Peripheral blood mononuclear cell (primary cell): ENCODE measurements around the gene FRMPD2.

- PRO-cap, 8 experiments = peak in 8 of 8 experiments; most common plus-strand start chr10:45001550 (in 1); most common minus-strand start chr10:45001578 (in 6)
These were observed 865 bp downstream of the ZNF22 start for GRCh38 chr10:45001412-45002164.

GRCh38 chr10:45419665-45420318 is 45.8 kb downstream of the ALOX5 start:
- PRO-cap, 8 experiments = no peak in any of the 8 experiments

DNA sequence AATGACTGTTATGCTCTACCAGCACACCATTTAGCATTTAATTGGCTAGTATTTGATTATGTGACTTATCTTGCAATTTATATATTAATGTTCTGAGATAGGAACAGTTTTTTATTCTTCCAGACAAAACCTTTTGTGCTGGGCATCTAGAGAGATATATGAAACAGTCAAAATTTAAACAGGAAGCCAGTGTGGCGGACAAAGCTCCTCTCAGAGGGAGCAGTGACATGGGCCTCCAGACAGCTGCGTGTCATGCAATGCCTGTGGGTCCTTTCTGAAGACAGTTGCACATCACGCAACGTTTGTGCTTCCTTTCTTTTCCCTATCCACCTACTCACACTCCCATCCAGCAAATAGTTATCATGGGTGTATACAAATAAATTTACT is 74.7 kb downstream of the MARCHF8 start:
- PRO-cap, 8 experiments = no peak in any of the 8 experiments

DNA sequence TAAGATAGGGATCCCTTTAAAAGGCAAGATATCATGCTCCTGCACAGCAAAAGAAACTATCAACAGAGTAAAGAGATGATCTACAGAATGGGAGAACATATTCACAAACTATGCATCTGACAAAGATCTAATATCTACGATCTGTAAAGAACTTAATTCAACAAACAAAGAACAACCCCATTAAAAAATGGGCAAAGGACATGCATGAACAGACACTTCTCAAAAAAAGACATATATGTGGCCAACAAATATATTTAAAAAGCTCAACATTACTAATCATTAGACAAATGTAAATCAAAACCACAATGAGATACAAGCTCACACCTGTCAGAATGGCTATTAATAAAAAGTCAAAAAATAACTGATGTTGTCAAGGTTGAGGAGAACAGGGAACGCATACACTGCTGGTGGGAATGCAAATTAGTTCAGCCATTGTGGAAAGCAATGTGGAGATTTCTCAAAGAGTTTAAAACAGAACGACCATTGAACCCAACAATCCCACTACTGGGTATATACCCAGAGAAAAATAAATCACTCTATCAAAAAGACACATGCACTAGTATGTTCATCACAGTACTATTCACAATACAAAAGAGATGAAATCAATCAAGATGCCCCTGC is 19.2 kb downstream of the ZFAND4 start:
- PRO-cap, 8 experiments = no peak in any of the 8 experiments

DNA sequence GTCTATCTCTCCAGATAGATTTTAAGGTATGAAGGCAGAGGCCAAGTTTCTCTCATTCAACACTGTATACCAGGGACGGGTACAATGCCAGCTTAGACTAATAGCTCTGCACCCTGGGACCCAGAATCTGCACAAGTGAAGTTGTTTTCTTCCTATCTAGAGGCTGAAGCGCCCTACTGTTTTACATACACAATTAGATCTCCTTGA is 929 bp upstream of the TIMM23 start:
- PRO-cap, 8 experiments = peak in 4 of 8 experiments; most common minus-strand start position 137 of the sequence (in 3)

GRCh38 chr10:45993763-45994091 is 21.4 kb downstream of the TIMM23 start:
- PRO-cap, 8 experiments = peak in 2 of 8 experiments; most common plus-strand start chr10:45993947 (in 2)

- PRO-cap, 8 experiments = no peak in any of the 8 experiments
These were observed 9.6 kb downstream of the NCOA4 start for GRCh38 chr10:46020733-46021281.

- PRO-cap, 8 experiments = no peak in any of the 8 experiments
These were observed 1.6 kb upstream of the NCOA4 start for GRCh38 chr10:46031998-46032374.

GRCh38 chr10:46284340-46285357 is 2.1 kb upstream of the ANTXRL start:
- PRO-cap, 8 experiments = peak in 8 of 8 experiments; most common plus-strand start chr10:46284721 (in 6); most common minus-strand start chr10:46284623 (in 7)

- PRO-cap, 8 experiments = no peak in any of the 8 experiments
These were observed 6.6 kb upstream of the ANXA8L1 start for GRCh38 chr10:46368965-46369348.

DNA sequence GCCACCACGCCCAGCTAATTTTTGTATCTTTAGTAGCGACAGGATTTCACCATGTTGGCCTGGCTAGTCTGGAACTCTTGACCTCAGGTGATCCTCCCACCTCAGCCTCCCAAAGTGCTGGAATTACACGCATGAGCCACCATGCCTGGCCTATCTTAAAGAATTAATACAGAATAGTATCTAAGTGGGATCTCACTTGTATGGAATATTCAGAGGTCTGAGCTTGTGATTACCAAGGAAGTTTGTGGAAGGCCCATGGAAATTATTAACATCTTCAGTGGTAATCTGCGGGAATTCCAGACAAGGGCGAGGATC is 16.8 kb downstream of the GPRIN2 start:
- PRO-cap, 8 experiments = no peak in any of the 8 experiments

DNA sequence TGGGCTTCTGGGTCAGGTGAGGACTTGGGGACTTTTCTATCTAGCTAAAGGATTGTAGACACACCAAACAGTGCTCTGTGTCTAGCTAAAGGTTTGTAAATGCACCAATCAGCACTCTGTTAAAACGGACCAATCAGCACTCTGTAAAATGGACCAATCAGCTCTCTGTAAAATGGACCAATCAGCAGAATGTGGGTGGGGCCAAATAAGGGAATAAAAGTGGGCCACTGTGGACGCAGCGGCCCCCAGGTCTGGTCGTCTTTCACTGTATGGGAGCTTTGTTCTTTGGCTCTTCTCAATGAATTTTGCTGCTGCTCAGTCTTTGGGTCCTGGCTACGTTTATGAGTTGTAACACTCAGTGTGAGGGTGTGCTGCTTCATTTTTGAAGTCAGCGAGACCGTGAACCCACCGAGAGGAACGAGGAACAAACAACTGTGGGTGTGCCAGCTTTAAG is 171.1 kb downstream of the PTPN20 start:
- PRO-cap, 8 experiments = no peak in any of the 8 experiments

DNA sequence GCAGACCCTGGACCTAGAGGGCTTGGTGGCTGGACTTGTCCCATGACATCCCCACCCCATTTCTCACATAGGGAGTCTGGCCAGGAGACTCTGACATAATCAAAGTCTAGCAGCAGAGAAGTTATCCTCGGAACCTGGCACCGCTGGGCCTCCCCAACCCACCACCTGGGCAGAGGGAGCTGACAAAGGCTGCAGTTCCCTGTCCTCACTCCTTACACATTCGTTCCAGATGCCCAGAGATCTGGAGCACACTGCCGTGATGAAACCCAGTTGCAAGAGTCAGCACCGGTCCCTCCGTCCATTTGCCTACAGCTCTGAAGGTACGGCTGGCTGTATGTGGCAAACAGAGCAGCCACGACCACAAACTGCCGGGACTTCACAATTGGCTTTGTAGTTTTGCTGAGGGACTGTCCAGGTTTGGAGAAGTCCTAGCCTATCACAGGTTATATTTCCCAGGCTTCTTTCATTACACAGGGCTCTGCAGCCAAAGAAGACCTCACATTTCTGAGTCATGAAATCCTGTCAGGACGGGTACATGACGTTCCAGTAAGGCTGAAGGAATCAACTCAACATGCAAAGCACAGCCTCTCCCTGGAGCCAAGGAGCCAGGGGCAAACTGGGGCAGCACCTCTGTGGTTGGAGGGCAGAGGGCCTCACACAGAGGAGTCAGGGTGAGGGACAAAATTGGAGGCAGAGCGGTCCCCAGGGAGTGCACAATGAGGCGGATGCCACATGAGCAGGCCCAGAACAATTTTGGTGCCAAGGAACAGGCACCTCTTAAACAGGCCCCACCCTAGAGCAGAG is 116.5 kb upstream of the GDF10 start:
- PRO-cap, 8 experiments = no peak in any of the 8 experiments

- PRO-cap, 8 experiments = no peak in any of the 8 experiments
These were observed 56.8 kb downstream of the SYT15B start for GRCh38 chr10:47706560-47706985.

DNA sequence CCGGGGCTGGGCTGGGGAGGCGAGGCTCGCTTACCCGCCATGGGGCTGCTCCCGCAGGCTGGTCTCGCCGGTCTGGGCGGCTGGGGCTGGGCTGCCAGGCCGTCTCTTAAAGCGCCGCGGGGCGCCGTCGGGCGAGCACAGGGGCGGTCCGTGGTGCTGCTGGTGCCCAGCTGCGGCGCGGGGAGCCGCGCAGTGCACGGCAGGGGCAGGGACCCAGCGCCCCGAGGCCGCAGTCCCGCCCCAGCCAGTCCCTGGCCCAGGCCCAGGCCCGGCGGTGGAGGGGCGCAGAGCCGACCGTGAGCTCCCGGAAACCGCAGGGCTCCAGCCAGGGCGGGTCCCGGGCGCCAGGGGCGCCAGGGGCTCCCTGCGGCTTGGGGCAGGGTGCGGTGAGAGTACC is 794 bp downstream of the SYT15B start:
- PRO-cap, 8 experiments = no peak in any of the 8 experiments

- PRO-cap, 8 experiments = no peak in any of the 8 experiments
These were observed 131.1 kb upstream of the FAM25C start for GRCh38 chr10:48130593-48131224.

DNA sequence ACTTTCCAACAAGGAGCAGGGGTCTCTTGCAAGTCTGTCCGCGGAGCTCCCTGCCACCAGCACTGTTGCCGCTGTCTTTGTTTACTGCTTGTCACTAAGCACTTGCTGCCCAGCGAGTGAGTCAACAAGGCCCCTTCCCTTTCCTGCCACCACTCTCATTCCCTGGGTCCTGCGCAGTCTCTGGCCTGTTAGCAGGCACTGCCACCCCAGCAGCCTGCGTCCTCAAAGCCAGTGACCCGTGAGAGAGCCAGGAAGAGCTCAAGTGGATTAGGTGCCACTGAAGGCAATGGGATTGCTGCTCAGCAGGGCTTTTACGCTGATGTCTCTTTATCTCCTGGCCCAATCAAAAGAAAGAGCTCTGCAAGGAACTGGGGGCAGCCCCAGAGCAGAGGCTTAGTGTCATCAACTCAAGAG is at the start of gene FRMPD2:
FRMPD2 (minus strand) TSS at position 86 of the 414 bp plus-strand sequence.
- PRO-cap, 8 experiments = no peak in any of the 8 experiments

DNA sequence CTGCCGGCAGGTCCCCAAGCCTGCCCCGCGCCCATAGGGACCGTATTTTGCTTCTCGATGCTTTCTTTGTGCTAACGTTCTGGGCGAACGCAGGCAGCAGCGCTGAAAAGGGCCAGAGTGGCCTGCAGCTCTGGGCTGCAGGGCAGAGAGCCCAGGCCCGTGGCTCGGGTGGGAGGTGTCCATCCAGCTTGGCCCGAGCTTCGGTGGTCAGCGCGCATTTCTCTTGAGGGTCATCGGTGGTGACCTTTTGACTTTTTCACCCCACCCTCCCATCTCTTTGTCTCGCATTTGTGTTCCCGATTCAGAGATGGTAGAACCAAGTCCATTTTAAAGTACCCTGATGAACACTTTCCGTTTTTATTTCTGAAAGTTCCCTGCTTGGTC is 771 bp downstream of the MAPK8 start:
- PRO-cap, 8 experiments = peak in 4 of 8 experiments; most common plus-strand start position 77 of the sequence (in 3); most common minus-strand start position 109 of the sequence (in 1)

DNA sequence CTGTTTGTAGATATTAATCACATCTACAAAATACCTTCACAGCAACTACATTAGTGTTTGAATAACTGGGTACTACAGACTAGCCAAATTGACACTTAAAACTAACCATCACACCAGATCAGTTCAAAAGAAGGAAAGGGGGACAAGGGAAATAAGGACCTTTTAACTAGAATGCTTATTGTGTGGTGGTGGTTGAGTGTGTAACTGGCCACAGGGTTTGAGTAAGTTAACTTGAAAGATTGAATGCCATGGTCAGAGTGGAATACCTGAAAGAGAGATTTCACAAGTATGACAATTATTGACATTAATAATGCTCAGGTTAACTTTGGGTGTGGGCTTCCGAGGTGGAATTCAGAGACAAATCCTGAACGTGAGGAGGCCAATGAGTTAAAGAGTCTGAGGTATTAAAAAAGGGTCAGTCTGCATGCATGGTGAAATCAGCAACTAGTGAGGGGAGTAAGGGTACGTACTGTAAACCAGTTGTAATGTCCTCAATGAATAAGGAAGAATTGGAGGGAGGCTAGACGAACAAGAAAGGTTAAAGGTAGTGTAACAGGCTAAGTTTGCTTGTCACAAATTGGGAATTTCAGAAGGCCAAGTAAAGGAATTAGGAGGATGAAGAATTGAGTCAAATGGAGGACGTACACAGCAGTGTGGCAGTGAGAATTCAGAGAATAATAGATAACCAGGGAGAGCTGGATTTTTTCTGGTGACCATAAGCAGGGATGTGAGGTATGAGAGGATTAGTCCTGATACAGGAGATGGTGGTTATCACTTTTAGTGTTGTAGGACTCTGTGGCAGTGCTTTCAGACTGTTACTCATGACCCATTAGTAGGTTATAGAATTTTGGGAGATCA is 12.0 kb downstream of the MAPK8 start:
- PRO-cap, 8 experiments = peak in 1 of 8 experiments; most common plus-strand start position 325 of the sequence (in 1)

GRCh38 chr10:48434858-48435742 is 128.6 kb downstream of the MAPK8 start:
- PRO-cap, 8 experiments = no peak in any of the 8 experiments